ENCODE measurements around the gene ALDH1A1.

- PRO-cap, result no peak
Observed at GRCh38 chr9:72129633-72130257, 19.5 kb upstream of the GDA start.

GRCh38 chr9:72349359-72349778, 15.6 kb downstream of the ZFAND5 start:
- PRO-cap, result no peak

GRCh38 chr9:72352879-72353353, 12.1 kb downstream of the ZFAND5 start:
- PRO-cap, result no peak

DNA sequence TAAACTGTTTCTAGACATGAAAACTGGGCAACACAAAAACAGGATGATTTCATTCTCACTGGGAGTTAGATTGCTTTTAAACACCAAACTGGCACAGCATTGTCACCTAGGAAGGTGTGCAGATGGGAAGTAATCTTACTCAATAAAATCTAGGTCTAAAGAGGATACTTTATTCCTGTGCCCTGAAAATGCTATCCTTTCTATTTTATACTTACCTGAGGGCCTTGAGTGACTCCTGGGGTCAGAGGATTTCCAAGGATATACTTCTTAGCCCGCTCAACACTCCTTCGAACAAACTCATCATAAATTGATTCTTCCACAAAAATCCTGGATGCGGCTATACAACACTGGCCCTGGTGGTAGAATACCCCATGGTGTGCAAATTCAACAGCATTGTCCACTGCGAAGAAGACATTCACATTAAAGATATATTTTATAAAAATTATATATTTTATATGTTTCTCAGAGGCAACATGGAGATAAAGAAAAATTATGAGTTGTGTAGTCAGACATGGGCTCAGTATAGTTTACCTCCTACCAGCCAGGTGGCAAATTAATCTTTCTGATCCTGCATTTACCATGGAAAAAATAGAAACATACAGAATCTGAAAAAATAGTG, 36.0 kb downstream of the ALDH1A1 start:
- PRO-cap, result no peak

GRCh38 chr9:72952762-72953495, at the start of gene ALDH1A1:
ALDH1A1 (minus strand) TSS chr9:72953053.
- PRO-cap, result no peak

DNA sequence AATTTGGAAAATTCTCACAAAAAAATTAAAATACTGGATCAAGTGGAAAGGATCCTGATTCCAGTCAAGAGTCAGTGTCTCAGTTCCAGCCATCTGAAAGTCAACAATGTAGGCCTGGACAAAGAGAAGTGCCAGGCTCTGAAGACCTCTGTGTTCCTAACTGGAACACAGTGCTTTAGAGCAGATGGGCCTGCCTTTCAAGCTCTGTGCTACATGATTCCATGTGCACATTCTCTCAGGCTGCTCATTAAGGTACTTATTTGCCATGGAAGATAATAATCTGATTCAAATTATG, 30.2 kb upstream of the ALDH1A1 start:
- PRO-cap, result no peak

DNA sequence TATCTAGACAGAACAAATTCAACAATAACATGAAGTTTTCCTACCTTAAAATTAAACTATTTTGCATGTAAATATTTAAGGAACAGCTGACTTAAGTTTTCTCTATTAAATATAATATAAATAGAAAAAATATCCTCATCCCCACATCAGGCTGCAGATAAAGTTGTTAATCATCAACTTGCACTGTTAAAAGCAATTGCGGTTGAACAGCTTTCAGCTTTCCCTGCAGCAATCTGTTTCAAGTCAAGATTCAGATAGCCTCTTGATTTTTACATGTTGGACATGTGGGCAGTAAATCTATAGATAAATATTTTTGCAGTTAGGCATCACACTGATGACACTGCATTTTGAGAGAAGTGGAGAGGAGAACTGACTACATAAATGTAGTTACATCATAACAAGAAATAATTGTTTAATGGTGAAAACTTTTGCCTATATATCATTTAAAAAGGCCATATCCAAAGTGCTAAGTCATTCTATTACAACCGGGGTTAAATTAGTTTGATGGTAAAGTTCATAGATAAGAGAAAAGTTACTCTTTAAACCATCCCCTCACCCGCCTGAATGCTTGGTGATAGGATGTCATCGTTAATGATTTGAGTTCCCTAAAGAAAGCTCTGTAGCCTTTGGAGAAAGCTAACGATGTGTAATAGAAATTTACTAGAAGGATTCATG, 30.7 kb upstream of the ALDH1A1 start:
- PRO-cap, result no peak

- PRO-cap, result no peak
Observed at GRCh38 chr9:73038212-73039160, 85.6 kb upstream of the ALDH1A1 start.

DNA sequence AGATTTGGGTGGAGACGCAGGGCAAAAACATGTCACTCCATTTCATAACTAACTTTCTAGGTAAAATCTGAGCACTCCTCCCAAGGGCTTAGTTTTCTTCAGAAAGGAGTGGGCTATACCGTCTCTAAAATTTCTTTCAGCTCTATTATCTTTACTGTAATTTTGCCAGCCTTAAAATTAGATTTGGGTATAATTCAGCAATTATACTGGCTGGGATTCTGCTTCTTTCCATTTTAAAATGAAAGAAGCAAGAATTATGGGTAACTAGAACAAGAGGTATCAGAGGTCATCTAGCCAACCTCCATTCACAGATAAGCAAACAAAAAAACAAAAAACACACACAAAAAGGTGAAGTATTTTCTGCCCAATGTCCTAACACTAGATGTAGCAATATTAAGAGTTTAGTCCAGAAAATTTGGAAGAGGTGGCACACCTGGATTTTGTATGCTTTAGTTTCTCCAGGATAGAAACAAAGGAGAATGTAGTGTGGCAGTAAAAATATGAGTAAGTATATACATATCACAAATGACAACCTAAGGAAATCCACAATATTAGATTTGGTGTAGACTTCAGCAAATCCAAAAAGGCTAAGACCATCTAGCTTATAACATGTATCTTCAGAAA, 68.2 kb upstream of the ANXA1 start:
- PRO-cap, result no peak

DNA sequence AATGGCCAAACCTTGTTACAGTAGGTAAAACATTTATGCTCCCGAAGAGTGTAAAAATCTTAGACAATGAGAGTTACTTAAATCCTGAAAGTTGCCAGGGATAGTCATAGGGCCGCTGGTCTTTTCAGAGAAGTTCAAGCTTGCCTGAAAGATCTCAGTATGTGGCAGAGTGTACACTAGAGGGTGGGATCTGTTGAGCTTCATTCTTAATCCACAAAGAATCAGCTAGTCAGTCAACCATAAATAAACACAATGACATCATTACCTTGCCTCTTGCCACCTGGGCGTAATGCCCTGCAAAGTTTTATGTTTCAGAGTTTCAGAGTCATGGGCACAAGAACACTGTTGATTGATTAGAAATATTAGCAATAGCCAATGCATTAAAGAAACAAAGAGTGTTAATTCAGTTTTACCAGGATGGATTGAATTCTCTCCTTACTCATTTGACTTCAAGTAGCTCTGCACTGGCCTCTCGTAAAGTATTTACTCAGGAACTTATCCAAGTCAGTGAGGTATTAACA, 14.4 kb upstream of the ANXA1 start:
- PRO-cap, result no peak

DNA sequence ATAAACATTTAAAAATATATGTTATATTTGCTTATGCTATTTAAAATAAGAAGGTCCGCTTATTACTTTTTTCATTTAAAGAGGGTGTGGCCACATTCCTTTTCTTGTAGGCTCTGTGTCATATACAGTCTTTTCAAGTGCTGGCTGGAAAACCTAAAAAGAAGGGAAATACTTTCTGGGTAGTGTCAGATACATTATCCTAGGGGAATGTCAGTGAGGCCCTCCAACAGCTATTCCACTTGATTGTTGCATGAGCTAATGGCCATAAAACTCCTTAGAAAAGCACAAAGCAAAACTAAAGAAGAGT, 751 bp downstream of the ANXA1 start:
- PRO-cap, result no peak

DNA sequence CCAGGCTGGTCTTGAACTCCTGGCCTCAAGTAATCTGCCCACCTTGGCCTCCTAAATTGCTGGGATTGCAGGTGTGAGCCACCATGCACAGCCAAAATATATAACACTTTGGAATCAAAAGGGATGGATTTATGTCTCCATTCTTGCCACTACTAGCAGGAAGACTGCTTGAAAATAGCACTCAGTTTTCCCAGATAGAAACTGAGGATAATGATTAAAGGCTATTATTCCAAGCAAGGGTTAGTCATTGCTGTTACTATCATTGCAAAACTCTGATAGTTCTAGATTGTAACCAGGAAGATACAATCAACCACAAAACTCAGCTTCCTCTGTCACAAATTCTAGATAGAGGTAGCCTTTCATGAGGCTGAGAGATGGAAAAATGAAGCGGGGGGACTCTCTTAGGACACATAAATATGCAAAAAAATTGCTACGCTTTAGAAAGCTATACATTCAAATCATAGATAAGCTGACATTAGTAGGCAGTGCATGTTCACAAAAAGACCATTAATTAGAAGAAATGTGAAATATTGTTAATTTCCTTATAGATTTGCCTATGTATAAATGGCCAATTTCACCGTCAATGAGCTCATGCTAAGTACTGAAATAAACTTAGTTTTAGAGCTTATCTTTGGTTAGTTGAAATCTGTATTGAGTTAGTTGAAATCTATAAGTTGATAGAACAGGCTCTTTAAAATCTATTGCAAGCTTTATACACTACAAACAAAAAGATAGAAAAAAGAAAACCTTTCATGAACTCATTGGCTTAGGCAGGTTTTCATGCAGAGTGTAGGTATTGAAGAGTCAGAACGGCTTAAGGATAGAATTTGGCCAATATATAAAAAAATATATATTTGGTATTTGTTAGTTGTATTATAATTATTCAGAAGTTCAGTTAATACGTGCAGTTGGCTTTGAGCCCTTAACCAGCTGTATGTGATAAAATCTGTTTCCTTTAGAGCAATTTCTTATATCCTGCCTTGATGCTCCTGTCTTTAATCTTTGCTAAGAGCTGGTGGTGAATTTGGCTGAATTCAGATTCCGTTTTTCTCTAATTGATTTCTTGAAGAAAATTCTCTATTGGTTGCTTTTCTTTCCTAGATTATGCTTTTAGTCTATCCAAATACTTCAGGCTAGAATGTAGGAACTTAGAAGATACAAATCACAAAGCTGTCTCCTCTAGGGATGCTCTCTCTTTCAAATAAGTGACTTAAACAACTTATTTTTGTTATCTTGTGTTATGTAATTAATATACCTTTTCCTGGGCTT, 3.4 kb downstream of the ANXA1 start:
- PRO-cap, result bidirectional peak, plus-strand start at position 344 of the sequence, minus-strand start at position 283 of the sequence; unidirectional peak, minus-strand start at position 941 of the sequence

DNA sequence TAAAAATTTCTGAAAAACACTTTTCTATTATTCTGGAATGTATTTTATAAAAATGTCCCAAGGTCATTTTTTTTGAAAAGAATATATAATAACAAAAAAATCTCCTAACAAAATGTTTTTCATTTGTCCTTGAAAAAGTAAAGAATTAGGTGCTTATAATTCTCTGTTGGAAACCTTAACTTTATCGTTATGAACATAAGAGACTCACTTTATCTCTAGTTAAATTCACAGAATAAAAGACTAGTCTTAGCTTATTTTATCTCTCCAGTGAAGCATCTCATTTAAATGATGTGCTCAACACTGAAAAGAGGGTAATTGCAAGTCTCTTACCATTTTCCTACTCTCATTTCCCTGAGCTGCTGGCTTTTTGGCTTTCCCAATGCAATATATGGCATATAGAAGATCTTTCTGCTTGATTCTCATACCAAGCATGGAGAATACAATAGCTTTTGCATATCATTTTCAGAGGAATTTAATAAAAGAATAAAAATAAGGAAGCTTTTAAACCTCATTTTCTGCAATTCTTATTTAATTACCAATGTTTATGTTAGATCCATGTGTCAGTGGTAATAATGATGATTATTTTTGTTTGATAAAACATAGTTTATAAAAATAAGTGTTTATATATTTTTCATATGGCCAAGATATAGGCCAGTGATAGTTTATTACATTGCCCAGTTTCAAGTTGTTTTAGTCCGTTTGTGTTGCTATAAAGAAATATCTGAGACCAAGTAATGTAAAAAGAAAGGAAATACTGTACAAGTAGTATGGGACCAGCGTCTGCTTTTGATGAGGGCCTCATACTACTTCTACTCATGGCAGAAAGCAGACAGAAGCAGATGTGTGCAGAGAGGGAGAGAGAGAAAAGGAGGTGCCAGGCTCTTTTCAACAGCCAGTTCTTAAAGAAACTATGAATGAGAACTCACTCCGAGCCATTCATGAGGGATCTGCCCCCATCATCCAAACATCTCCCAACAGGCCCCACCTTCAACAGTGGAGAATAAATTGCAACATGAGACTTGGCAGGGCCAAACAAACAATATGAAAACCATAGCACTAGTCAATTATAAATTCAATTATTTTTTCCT, 9.9 kb downstream of the ANXA1 start:
- PRO-cap, result no peak

DNA sequence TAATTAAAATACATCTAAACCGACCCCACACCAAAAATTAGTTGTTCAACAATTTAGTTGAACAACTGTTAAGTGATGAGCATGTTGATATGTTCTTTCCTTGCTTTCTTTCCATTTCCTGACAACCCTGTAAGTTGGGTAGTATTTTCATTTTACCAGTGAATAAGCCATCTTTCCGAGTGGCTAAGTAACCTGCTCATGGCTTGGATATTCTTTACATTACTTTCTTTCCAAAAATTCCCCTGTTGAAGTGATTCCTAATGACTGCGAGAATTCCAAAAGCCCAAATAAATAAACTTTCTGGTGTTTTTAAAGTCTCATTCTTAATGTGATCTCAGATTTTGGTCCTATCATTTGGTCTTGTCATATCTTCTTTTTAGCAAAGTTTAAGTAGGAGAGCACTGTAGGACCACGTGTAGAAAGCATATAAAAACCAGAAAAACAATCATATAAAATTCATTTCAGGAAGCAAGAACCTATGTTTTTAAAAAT, 215.0 kb downstream of the ANXA1 start:
- PRO-cap, result no peak

DNA sequence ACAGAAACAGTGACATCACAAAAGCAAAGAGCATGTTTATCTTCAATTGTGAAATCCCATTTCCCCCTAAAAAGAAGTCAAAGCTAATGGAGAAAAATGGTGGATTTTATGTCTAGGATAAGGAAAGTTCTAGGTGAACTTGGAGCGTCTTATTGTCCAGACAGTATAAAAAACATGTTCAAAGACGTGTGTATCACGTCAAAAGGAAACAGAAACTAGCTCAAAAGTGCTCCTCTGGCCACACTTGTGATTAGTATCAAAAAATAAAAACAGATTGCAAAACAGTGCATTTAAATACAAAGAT, 568.9 kb downstream of the ANXA1 start:
- PRO-cap, result no peak

DNA sequence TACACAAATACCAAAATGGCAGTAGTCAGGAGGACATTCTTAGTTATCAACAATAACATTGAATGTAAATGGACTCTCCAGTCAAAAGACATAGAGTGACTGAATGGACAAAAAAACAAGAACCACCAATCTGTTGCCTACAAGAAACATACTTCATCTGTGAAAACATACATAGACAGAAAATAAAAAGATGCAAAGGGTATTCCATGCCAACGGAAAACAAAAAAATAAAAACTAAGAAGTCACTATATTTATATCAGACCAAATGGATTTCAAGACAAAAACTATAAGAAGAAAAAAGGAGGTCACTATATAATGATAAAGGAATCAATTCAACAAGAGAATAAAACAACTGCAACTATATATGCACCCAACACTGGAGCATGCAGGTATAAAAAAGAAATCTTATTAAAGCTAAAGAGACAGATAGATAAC, 479.4 kb upstream of the RORB start:
- PRO-cap, result no peak

DNA sequence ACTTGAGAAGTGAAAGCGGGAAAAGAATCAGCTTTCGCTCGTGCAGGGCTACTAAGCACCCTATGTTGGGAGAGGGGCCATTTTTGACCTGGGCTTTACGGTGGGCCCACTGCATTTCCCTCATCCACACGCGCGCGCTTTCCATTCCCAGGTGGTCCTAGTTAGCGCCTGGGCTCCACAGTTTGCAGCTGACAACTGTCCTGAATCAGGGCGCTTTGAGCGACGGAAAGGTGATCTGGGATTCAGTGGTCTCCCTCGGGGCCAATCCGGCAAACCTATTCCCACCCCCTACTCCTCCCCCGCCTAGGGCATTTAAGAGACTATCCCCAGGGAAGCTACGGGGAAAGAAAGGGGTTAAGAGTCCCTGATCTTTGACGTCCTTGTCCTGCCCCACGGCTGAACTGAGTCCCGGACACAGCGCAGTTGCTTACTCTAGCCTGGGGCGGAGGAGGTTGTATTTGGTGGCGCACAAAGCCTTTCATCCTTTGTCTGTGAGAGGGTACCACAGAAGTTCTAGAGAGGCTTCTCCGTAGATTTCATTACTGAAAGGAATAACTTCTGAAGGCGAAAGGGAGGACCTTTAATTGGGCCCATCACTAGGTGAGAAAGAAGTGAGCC, 3.4 kb downstream of the RORB start:
- PRO-cap, result no peak

DNA sequence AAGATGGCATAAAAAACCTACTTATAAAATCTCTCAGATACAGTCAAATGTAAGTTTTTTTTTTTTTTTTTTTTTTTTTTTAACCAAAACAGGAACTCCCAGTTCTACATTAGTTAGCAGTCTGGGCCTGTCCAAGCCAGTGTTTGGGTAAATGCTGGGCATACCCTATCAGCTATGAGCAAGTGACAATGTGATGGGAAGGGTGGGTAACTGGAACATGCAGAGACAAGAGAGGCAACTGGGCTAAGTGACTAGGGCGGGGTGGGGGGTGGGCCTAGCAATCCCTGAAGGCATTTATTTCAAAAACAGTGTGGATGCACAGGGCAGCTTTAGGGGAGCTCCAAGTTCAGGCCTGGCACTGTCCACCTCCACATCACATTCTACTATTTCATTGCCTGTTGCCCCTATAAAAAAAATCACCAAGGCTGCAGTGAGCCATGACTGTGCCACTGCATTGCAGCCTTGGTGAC, 2.2 kb downstream of the NMRK1 start:
- PRO-cap, result no peak

- PRO-cap, result no peak
Observed at GRCh38 chr9:75894491-75894959, 4.1 kb downstream of the PCSK5 start.

- PRO-cap, result no peak
Observed at GRCh38 chr9:76023677-76024382, 133.4 kb downstream of the PCSK5 start.

Measured in natural killer cell (primary cell).